Aorta (tissue), 1 donor: ENCODE data around the gene RAMP1.

DNA sequence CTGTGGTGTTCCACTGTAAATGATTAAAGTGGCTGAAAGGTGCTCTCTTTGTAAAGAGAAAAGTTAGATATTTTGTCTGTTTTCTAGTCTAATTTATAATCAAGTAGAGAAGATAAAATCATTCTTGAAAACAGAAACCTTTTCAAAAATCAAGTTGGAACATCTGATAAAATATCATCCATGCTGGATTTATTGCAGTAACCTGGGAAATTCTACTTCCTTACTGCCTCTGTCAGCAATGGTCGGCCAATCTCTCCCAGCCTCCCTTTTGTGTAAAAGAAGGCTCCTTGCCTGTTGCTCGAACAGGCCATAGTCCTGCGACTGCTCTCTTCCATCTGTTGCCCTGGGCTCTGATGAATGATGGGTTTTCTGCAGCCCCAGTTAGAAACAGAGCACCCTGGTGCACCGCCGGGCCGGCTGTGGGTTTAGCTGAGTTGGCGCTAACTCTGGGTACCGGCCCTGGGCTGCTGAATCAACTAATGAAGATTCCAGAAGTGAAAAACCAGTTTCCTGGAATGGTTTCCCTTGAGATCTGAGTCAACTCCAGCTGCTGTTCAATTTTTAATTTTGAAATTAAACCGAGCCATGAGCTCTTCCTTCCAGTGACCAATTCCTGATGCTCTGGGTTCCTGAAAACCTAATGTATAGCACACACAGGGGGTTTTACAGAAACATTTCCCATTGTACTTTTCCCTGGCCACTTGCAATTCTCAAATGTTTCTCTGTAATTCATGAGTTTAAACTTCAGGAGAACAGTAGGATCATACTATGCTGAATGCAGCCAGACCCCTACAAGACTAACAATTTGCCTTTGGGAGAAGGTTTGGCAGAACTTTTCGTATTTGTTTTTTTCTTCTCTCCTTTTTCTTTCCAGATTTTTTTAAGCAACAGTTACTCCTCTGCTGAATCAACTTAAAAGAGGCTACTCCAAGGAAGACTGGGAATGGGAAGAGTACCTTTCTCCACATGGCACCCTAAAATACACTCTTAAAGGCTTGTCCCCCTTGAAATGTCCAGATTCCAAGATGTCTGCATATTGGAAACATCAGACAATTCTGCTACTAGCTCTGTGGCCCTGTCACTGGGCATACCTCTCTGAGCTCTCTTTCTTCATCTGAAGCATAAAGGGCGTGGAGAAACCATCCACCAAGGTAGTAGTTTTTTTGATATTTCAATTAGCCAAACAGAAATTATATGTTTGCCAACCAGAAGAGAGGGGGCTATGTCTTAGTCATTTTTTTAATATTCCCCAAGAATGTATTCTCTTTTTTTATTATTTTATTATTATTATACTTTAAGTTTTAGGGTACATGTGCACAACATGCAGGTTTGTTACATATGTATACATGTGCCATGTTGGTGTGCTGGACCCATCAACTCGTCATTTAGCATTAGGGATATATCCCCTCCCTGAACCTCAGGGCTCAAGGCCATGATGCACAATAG is 5.4 kb downstream of the COL6A3 start:
- PRO-cap: no peak

DNA sequence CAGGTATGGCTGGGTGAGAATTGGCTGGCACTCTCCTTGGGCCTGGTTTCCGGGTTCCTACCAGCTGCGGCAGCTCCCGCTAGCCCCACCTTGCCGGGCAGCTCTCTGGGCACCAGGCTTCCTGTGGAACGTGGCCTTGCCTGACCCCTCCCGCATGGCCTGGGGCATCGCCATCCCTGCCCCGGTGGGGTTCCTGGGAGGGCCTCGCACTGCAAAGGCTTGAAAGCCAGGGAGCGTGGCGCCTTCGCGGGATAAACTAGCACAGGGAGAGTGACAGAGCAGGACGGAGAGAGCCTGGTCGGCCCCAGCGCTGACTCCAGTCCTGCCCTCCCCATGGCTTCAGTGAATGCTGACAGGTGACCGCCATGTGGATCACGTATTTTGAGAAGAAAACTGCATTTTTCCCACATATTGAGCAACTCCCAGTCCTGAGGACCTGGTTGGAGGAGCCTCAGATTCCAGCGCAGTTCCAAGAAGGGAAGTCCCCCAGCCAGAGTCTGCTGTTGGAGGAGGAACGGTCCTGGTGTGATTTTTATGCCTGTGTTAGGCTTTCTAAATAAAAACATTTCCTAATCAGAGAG is 32.2 kb upstream of the COL6A3 start:
- PRO-cap: no peak

DNA sequence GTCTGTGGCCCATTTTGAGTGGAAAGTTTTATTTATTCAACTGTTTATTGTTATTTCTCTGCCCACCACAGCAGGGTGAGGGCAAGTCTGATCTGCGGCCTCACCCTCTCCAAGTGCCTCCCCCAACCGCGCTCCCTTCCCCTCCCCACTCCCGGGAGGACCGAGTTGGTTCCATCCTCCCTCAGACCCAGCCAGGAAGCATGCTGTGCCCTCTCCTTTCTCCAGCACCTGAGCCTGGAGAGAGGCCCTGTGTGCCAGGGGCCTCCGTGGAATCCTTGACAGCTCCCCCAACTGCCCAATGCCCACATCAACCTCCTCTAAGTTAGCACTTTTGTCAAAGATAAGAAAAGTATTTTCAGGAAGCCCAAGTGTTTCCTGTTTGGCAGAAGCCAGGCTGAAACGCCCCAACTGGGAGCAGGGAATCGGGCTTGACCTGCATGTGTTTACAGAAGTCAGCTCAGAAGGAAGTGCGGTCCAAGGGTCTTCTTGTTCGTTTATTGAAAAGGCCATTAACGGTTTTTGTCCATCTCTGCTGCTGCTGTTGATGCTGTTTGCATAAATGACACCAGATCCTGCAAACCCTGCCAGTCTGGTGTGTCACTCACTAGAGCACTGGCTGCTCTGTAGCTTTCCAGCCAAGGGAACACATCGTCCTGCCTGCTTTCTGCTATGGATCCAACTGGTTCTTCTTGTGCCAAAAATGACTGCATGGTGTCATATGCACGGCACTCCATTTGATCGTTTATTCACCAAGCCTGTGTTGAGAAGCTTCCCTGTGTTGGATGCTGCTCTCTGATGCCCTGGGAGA is 35.3 kb upstream of the COL6A3 start:
- PRO-cap: no peak

- PRO-cap: no peak
These were observed 13.0 kb upstream of the MLPH start for GRCh38 chr2:237473902-237474592.

DNA sequence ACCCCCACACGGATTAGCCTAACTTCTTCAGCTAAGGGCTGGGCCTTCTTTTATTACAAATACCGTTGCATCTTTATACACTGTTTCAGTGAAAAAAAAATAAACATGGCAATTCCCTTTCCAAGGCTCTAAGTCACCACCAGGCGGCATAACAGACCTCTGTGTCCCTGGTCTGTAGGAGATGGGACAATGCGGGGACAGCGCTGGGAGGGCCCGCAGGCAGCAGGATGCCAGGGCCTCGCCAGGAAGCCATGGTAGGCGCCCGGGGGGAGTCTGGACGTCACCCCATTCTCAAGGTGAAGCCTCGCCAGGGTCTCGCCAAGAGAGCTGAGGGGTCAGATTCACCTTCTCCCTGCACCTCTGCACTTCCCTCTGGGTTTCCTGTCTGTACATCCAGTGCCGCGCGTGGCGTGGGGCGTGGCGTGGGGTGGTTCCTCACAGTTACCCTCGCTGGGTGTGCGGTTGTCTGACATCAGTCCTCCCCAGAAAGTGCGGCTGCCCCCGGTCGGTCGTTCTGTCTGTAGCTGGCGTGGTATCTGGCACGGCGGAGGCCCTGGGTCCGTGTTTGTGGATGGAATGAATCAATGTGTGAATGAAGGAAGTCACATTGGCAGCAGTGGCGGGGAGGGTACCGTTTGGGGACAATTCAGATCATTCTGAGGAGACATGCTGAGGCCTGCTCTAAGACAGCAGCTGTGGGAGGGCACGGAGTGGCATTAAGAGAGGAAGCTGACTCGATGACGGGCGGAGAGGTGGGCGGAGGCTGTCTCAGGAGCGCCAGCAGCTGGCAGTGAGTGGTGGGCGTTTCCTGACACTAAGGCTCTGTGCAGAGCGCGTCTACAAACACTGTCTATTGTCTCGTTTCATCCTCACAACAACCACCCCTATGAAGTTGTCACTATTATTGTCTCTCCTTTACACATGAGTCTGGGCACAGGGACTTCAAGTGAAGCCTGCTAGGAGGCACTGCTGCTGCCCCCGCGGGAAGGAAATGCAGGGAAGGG is 46.0 kb downstream of the LRRFIP1 start:
- PRO-cap: bidirectional peak, plus-strand start at position 726 of the sequence, minus-strand start at position 658 of the sequence

DNA sequence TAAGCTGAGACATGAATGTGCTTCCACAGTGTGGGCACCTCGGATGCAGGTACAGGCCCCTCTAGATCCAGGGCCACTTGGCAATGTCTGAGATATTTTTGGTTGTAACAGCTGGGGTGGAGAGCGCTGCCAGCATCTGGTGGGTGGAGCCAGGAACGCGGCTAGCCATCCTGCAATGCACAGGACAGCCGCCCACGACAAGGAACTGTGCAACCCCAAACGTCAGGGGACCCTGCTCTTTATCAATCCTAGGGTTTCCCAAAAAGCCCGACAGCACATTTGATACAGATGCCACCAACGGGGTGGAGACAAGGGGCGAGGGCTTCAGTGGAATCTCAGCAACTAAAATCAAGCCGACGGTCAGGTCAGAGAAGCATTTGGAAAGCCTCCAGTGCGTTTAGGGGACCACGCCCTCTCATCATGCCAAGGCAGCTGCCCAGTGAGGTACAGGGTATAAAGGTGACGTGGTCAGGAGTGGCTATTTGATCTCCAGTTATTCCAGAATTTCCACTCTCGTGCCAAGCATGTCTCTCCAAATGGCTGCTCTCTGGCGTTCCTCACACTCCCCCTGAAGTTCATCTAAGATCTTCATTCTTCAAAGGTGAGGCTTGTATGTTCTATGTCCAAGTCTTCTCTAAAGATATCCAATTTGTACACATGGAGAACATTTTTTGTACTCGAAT is 55.6 kb downstream of the LRRFIP1 start:
- PRO-cap: no peak

DNA sequence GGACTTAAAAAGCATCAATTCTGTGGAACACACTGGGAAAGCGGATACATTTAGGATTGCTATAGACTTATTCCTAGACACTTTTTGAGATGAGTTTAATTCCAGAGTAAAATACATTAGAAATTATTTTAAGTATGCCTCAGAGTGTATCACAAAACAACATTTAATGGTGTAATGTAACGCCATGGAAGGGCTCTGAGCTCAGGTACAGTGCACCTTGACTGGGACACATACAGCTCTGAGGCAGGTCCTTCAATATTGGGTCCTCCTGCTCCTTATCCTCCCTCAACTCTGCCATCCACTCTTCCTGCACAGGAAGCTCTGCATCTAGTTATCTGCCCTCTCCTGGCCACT is 57.8 kb downstream of the LRRFIP1 start:
- PRO-cap: no peak

DNA sequence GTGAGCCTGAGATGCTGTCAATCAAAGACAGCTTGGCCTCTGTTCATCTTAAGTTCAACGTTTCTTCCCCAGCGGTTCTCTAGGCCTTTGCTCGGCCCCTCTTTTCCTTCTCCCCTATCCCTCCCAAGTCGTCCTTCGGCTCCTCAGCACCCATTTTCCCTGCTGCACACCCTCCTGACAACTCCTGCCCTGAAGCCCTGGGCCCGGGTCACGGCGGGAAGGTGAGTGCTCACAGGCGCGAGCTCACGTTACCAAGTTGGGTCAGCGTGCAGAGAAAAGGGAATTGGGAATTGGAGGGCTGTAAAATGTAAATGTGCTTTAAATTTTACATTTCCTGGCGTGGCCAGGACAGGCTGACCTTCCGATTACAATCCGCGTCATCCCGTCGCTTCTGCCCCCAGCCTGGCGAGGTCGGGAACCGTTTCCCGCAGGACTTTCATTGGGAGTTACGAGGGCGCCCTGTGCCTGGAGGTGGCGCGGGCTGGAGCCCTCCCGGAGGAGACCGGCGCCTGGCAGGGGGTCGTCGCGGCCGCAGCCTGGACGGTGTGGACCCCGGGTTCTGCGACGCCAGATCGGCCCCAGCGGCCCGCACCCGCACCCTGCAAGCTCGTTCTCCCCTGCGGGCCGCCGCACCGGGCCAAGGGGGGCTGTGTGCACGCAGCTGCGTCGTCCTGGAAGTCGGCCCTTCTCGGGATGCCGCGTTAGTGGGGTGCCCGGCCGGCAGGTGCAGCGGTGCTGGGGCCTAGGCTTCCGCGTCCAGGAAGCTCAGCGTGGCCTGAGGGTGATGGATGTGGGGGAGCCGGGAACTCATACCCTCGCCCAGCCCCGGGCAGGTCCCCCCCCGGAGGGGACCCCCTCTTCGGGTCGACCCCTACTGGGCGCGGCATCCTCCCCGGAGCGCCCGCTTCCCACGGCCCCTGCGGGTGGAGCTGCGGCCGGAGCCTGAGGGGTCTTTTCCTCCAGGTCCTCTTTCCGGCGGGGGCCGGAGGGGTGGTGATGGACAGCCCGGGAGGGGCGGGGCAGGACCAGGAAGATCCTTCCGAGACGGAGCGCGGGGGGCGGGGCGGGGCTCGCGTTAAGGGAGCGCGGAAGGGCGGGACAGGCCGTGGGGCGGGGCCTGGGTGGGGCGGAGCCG is 63.8 kb downstream of the LRRFIP1 start:
- PRO-cap: bidirectional peak, plus-strand start outside the sequence, minus-strand start at position 972 of the sequence

DNA sequence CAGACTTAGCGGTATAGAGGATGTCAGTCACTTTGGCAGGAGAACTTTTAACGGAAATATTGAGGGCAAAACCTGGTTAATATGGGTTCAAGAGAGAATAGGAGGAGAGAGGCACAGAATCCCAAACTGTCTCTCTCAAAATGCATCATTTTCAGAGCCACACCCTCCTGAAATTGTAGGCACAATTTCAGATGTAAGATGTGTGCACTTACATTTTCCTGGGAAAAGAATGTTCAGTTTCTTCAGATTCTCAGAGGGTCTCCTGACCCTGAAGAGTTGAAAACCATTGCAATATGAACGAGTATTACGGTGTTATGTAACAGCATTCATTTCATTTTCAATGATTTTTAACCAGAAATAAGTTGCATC is 76.5 kb upstream of the RBM44 start:
- PRO-cap: no peak

- PRO-cap: no peak
These were observed 71.2 kb upstream of the RBM44 start for GRCh38 chr2:237727384-237727748.

- PRO-cap: no peak
These were observed 68.2 kb upstream of the RBM44 start for GRCh38 chr2:237730404-237730673.

- PRO-cap: no peak
These were observed 62.9 kb upstream of the RBM44 start for GRCh38 chr2:237735767-237736068.

- PRO-cap: no peak
These were observed 57.8 kb upstream of the RBM44 start for GRCh38 chr2:237740786-237741076.

DNA sequence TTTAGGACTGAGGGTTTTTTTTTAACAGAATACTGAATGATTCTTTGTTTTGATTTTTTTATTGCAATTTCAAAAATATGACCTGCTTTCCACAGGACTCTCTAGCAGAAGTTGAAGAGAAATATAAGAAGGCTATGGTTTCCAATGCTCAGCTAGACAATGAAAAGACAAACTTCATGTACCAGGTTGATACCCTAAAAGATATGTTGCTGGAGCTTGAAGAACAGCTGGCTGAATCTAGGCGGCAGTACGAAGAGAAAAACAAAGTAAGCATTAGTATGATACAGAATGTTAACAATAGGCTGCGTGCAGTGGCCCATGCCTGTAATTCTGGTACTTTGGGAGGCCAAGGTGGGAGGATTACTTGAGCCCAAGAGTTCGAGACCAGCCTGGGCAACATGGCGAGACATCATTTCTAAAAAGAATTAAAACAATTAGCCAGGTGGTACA is 45.3 kb upstream of the RBM44 start:
- PRO-cap: no peak

GRCh38 chr2:237755415-237756075 is 43.0 kb upstream of the RBM44 start:
- PRO-cap: no peak

- PRO-cap: no peak
These were observed 41.8 kb upstream of the RBM44 start for GRCh38 chr2:237756825-237757107.

DNA sequence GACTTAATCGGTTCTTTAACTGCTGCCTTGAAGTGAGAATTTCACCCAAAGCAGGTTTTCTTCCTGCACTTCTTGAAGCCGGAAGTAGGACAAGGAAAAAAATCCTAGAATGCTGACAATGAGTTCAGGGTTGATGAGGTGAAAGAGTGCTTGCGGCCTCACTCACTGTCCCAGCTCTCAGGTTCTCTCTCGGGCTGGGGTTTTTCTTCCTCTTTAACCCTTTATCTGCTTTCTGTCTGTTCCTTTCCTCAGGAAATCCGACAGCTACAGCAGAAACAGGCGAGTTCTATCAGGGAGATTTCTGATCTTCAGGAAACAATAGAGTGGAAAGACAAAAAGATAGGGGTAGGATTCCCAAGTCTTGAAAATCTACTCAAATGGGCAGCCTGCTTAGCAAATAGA is 41.4 kb upstream of the RBM44 start:
- PRO-cap: no peak

- PRO-cap: bidirectional peak, plus-strand start at chr2:237859623, minus-strand start at chr2:237859568
These were observed at the start of gene RAMP1 for GRCh38 chr2:237859438-237860623. Gene RAMP1, plus strand, starts transcription at chr2:237859623.

- PRO-cap: no peak
These were observed 11.8 kb upstream of the ESPNL start for GRCh38 chr2:238088154-238088950.

- PRO-cap: no peak
These were observed 21.4 kb upstream of the HES6 start for GRCh38 chr2:238261004-238261840.